ENCODE measurements around a stretch of chr7.

- PRO-cap = no peak
- RRBS = no CpG with 5 or more reads among the region's 3 CpGs
Observed at GRCh38 chr7:158776318-158776845, 52.9 kb downstream of the ESYT2 start.

GRCh38 chr7:158778525-158779254 lies 50.6 kb downstream of the ESYT2 start:
- PRO-cap = no peak
- RRBS = no CpG with 5 or more reads among the region's 6 CpGs

GRCh38 chr7:158811173-158812158 lies 17.8 kb downstream of the ESYT2 start:
- PRO-cap = no peak
- RRBS = no CpG with 5 or more reads among the region's 11 CpGs

- PRO-cap = no peak
- RRBS = no CpG with 5 or more reads among the region's 4 CpGs
Observed at GRCh38 chr7:158824037-158824520, 5.2 kb downstream of the ESYT2 start.

DNA sequence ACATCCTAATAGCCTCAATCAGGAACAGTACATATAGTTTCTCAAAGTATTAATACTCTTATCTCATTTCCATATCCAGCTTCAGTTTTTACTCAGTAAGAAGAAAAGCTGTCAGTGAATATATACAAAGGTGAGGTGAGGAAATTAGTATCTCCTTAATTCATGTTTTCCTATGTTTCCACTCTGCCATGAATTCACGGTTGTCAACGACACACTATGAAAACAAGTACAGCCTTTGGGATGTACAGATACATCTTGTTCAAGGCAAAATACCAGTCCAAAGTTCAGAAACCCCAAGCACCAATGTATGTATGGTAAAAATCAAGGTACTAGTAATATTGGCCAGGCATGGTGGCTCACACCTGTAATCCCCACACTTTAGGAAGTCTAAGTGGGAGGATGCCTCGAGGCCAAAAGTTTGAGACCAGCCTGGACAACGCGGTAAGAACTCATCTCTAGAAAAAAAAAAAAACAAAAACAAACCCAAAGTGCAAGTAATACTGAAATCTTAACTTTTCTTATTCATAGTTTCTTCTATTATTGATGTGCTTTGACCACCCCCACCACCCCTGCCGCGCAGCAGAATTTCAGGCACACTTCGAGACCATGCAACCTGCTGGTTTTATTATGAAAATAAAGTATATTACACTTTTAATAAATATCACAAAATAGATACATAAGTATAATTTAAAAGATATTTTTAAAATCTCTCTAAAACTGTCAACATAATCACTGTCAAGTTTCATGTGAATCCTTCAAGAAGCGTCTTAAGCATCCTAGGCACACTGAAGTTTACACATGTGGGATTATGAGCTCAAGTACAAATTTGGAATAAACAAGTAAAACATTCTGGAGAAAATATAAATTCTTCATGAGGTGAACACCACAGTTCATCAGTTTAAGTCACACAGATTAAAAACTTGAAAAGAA lies 3.5 kb downstream of the ESYT2 start:
- PRO-cap = no peak
- RRBS = no CpG with 5 or more reads among the region's 9 CpGs

DNA sequence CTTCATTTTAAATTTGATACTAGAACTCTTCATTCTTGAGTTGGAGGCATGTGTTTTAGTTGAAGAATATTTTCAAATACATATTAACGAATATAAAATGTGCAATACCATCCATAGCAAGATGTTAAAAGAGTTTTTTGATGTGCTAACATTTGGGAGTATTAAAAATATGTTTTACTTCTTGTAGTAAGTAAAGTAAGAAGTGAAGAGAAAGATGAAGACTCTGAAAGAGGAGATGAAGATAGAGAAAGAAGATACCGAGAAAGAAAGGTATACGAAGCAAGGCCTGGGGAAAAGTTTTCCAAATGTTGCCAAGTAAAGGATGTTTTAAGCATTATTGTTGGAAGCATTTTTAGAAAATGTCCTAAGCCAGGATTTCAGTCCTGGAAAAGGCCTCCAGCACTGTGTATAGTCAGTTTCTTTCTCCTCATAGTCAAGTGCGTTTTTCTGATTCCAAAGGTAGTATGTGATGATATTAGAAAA lies 20.1 kb downstream of the DYNC2I1 start:
- PRO-cap = no peak
- RRBS = no CpG with 5 or more reads among the region's 4 CpGs

GRCh38 chr7:158939033-158939776 lies 82.8 kb downstream of the DYNC2I1 start:
- PRO-cap = no peak
- RRBS = no CpG with 5 or more reads among the region's 2 CpGs

GRCh38 chr7:159145579-159145951 lies 898 bp upstream of the VIPR2 start:
- PRO-cap = no peak
- RRBS = no CpG with 5 or more reads among the region's 29 CpGs

GRCh38 chr7:159211411-159211868 lies 66.8 kb upstream of the VIPR2 start:
- PRO-cap = unidirectional peak, plus-strand start at chr7:159211781
- RRBS = 48% methylated on average over 5 of the region's 9 CpGs

Data from kidney (tissue), 2 donors.